T47D (cell line): ENCODE results near the genes PROX1, KCNK2 and GPATCH2.

- RRBS = 2% methylated on average over 5 of the region's 11 CpGs
These were observed 82.4 kb upstream of the PROX1 start for GRCh38 chr1:213905387-213905732.

DNA sequence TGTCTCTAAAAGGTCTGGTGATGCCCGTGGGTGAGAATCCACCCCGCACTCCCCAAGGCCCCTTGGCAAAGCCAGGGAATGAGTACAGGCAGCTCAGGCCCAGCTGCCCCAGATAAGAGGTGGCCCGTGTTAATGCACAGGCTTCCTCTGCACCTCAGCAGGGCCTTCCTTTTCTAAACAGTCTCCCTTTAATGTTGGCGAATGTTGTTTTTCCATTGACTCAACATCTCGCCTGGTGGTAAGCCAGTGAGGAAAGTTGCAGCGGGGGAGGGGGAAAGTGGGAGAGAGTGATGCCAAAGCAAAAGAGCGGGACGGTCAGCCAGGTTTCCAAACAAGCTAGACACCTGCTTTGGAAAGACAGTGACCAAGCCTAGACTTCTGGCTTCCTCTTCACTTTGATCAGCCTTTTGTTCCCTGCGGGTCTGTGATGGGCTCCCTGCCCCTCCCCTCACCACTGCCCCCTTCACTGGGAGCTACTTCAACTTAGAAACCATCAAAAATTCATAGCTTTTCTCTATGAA, 10.3 kb upstream of the PROX1 start:
- RRBS = no CpG with 5 or more reads among the region's 9 CpGs

DNA sequence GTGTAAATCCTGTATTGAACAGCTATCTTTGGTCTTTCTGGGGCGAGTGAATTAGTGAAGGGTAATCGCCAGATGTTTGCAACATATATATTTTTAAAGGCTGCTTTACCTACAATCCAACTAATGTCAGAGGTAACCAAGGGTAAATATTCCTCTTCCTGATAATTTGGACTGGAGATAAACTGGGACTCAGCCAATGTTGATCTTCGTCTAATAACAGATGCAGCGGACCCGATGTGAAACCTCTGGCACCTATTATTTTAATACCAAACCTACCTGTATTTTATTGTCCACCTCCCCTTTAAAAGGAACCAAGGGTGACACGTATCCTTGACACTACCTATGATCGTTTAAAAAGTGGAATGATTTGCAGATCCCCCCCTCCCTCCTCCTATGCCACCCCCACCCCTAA, 741 bp upstream of the PROX1 start:
- RRBS = no CpG with 5 or more reads among the region's 7 CpGs

GRCh38 chr1:213987913-213988585, at the start of gene PROX1:
PROX1 (plus strand) TSS chr1:213987973.
- RRBS = 3% methylated on average over 6 of the region's 30 CpGs

DNA sequence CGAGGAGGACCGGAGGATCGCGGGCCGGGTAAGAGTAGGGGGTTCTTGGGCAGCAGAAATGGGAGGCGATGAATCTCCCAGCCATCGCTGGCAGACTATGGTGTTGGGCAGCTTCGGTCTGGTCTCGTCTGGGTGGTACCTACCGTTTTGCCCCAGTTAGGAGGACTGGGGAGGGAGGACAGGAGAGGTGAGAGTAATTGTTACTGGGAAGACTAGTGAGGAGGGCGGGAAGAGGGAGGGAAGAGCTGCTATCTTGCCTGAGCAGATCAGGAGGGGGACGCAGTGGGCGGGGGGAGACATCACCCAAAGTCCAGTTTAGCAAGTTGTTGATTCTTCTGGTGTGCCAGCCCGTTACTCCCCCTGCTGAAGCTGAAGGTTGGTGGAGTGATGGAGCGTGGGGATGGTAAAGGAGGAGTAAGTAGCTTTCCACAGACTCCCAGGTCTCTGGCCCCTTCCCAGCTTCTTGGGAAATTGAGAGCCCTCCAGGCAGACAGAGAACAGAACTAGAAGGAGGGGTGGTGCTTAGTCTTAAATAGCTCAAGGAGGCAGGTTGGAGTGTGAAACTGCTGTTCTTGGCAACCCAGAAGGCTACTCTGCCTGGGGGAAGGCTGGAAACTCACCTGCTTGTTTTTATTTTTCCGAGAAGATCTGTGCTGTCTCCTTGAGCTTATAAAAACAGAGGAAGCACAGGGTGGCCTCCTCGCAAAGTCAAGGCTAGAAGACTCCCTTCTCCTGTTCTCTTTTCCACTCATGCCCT, 1.8 kb downstream of the PROX1 start:
- RRBS = 80% methylated on average over 2 of the region's 17 CpGs

DNA sequence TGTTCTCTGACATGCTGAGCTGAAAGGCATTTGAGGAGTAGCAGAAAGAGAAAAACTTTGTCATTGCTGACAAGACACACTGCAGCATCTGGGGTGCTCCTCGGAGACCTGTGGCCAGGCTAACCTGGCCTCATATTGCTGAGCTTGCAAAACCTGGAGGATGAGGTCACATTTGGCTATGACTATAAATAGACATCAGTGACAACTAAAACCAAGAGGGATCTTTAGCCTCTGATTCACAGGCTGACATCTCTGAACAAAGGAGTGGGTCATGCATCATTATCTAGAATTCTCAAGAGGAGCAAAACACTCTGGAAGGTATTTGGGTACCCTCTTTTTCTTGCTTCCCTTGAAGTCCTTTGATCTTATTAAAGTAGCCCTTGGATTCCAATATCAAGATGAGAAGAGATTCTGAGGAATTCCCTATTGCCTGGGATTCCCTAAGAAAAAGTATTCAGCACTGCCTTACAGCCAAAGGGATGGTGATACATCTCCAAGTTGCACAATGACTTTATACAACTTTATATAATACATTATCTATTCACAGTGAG, 83.8 kb downstream of the PROX1 start:
- RRBS = no CpG with 5 or more reads among the region's 1 CpG

- RRBS = no CpG with 5 or more reads among the region's 1 CpG
These were observed 64.3 kb upstream of the SMYD2 start for GRCh38 chr1:214216627-214217181.

DNA sequence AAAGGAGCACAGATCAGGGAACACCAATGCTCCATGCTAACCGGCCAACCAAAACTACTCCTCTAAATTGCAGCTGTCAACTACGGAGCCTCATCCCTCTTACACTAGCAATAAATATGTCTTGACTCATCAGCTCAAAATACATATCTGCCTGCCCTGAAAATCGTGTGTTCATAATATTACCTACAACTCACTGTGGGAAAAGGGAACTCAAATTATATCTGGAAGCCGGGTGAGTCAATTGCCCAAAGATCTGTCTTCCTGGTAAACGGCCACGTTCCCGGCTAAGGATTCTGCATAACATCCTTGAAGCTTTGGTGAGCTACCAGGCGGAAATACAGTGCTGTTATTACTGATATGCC, 129.1 kb downstream of the PTPN14 start:
- RRBS = 94% methylated on average over 1 of the region's 8 CpGs

- RRBS = no CpG with 5 or more reads among the region's 5 CpGs
These were observed 99.7 kb downstream of the PTPN14 start for GRCh38 chr1:214451649-214452198.

GRCh38 chr1:215082250-215083344, at the start of gene KCNK2:
KCNK2 (plus strand) TSS chr1:215082737.
- RRBS = 1% methylated on average over 49 of the region's 99 CpGs

DNA sequence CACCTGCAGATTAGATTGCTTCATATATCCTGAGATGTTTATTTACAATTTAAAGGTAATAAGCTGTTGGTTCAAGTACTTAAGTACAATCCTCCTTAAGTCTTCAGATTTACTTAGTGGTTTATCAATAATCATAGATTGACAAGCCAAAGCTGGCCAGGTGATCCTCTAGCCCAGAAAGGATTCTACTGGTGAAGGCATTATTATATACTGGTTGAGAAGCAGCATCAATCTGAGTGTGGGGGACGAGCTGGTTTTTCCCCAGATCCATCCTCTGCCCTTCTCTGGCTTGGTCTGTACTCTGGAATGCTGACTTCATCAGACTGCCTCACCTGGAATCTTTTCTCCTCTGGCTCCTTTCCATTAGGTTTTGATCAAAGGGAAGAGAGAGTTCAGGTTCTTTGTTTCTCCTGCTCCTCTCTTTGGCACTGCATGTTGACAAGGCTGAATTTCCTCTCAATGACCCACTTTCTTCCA, 93.9 kb downstream of the KCTD3 start:
- RRBS = no CpG with 5 or more reads among the region's 1 CpG

GRCh38 chr1:216182890-216183559, 240.2 kb downstream of the USH2A start:
- RRBS = no CpG with 5 or more reads among the region's 7 CpGs

- RRBS = no CpG with 5 or more reads among the region's 2 CpGs
These were observed 97.4 kb downstream of the ESRRG start for GRCh38 chr1:216625880-216626264.

- RRBS = no CpG with 5 or more reads among the region's 6 CpGs
These were observed 13.2 kb downstream of the ESRRG start for GRCh38 chr1:216709897-216710574.

GRCh38 chr1:217630603-217631700, at the start of gene GPATCH2:
GPATCH2 (minus strand) TSS chr1:217631090.
- RRBS = 2% methylated on average over 9 of the region's 44 CpGs

GRCh38 chr1:218348430-218349221, 3.5 kb downstream of the TGFB2 start:
- RRBS = no CpG with 5 or more reads among the region's 7 CpGs

GRCh38 chr1:218459853-218460903, 115.0 kb downstream of the TGFB2 start:
- RRBS = no CpG with 5 or more reads among the region's 7 CpGs

- RRBS = 8% methylated on average over 2 of the region's 10 CpGs
These were observed 153.3 kb downstream of the TGFB2 start for GRCh38 chr1:218498053-218499130.

- RRBS = no CpG with 5 or more reads among the region's 24 CpGs
These were observed 47.9 kb upstream of the ZC3H11B start for GRCh38 chr1:219660633-219661467.

DNA sequence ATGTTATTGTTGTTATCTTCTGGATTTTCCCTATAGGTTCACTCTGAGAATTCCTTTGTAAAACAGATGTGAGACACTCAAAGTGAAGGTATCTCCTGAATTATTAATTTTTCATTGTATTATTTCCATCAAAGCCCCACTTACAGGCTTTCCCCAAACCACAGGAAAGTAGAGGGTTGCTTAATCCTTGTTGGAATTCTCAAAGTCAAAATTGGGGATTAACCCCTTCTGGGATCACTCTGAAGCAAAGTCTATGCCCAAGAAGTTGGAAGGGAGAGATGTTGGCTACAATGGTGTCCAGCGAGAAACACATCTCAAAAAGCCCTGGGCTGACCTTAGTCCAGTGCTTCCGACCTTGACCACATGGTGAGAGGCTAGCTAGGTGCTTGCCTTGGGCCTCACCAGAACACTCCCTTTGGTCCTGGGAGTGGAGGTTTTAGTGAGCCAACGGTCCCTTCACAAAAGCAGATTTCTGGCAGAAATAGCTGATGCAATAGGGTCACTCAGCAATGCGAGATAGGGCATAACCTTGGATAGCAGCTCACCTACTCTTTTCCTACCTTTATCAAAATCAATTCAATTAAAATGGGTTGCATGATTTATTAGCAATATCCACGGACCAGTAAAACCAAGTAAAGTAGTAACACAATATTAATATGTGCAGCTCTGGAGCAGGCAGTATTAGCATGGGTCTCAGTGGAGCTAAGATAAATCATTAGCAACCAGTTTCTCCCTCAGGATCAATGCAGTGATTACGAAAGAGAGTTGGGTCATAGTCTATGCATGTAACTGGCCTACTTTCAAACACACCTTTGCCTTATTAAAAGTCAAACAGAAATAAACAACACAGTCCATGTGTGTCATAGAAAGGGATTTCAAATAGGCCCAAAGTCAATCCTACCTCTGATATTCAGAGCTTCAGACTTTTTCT, 2.0 kb downstream of the SLC30A10 start:
- RRBS = no CpG with 5 or more reads among the region's 6 CpGs